Ishikawa (cell line): Measurements from ENCODE around the gene ST8SIA4.

GRCh38 chr5:95946288-95947213, 15.1 kb downstream of the ELL2 start:
- RRBS = no CpG with 5 or more reads among the region's 3 CpGs

DNA sequence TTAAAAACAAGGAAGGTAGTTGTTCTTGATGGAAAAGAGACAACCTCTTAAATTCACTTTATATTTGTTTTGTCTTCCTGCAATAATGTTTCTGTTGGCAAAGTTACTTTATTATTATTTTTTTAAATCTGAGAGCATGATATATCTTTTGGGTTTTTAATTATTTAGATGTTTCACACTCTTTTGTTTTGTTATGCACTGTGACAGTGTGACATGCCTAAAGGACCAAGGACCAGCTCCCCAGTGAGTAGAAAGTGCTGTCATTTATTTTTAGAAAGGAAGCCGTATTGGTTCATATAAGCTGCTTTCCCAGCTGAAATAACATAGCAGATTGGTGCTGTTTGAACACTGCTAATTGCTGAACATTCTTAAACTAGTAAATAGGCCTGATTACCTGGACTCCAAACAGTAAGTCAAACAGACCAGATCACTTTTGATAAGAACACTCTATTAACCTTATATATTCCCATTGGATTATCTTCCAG, 27.6 kb upstream of the ELL2 start:
- RRBS = no CpG with 5 or more reads among the region's 1 CpG

GRCh38 chr5:96122265-96122657, 160.6 kb upstream of the ELL2 start:
- RRBS = no CpG with 5 or more reads among the region's 3 CpGs

- RRBS = no CpG with 5 or more reads among the region's 1 CpG
Observed at GRCh38 chr5:96297128-96297686, 135.8 kb downstream of the PCSK1 start.

DNA sequence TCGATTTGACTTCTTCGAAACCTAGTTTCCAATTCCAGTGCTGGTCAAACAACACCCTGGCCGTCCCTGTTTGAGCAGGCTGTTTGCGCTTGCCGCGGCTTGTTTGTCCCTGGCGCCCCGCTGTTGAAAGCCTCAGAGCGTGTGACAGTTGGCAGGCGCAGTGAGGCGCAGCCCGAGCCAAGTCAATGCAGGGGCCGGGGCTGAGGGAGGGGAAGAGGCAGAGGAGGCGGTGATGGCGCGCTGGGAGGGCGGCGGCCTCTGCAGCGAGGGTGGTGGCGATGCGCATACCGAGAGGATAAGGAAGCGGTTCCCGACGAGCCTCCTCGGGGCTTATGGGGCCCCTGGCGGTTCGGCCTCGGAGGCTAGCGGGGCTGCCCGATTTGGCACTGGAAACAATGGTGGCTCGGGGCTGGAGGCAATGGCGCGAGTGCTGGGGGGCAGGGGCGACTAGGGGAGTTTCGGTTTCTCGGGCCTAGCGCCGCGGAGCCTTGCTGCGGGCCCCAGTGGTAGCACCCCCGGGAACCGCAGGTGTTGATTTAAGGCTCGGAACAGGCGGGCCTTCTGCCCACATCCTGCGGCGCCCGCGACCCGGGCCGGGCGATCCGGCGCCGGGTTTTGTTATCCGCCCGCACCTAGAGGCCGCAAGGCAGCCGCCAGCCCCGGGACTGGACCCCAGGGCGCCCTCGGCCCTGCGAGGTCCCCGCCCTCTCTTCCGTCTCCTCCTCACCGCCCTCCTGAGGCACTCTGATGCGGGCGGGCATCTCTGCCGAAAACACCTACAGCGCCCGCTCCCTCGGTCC, 1.0 kb upstream of the LNPEP start:
- RRBS = 1% methylated on average over 14 of the region's 72 CpGs

DNA sequence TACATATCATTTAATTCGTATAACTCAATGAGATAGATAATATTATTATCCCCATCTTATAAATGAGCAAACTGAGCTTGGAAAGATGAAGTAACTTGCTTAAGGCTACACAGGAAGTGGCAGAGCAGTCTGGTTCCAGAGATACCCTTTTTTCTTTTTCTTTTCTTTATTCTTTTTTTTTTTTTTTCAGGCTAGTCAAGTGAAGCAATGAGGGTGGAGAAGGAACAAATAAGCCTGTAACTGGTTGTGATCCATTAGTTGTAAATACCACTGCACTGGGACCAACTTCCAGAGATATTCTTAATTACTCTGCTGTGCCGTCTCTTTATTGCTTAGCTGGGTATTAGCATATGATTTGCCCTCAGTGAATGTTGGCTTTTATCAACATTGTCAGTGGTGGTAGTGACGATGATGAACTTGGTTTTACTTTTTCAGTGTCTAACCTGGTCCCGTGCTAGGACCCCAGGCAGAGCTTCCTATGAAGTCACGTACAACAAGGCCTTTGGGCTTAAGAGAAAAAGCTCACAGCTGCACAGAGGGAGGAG, 26.7 kb downstream of the LNPEP start:
- RRBS = no CpG with 5 or more reads among the region's 5 CpGs

DNA sequence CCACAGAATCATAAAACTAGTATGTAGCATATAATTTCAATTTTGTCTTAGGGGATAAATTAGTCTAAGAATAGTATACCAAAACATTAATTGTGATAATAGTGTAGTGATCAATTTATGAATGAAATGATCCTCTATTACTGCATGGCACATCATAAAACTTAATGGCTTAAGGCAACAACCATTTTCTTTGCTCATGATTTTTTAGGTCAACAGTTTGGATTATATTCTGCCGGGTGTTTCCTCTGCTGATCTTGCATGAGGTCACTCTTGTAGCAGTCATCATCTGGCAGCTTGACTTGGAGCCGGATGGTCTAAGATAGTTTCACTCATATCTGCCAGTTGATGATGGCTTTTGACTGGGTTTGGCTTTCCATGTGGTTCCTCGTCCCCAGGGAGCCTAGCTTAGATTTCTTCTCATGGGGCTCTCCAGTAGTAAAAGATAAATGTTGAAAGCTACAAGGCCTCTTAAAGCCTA, 27.3 kb downstream of the LNPEP start:
- RRBS = 89% methylated on average over 2 of the region's 3 CpGs

GRCh38 chr5:97165627-97166292, 17.3 kb downstream of the RIOK2 start:
- RRBS = no CpG with 5 or more reads among the region's 3 CpGs

DNA sequence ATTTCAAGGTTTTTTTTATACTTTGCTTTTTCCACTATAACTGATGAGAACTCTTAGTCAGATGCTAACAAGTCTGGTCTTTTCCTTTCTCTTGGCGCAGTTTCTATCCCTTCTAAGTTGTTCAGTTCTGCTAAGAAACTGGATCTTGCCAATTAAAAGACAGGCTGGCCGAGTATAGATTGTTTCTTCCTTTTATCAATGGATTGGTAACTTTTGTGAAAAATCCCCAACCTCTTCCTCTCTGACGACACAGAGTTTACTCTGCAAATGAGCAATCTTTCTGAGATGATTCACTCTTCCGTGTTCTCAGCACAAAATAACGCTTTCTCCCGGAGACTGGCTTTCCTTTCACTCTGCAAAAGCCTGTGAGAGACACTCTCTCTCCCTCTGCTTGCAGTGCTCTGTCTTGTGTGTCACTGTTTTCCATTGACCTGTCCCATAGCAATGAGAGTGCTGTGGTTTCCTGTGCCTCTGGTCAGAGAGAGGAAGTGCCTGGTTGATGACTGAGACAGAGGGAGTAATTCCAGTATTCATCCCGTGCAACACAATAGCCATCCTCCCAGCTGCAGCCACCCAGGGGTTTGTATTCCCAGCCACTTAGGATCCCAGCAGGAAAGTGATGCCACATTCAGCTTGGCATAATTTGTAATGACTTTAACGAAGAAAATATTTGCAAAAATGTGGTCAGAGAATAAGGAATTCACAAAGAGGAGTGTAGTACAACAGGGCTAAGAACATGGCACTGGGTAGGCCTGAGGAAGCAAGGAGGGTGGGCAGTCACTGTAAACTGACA, 463.7 kb upstream of the RGMB start:
- RRBS = no CpG with 5 or more reads among the region's 8 CpGs

DNA sequence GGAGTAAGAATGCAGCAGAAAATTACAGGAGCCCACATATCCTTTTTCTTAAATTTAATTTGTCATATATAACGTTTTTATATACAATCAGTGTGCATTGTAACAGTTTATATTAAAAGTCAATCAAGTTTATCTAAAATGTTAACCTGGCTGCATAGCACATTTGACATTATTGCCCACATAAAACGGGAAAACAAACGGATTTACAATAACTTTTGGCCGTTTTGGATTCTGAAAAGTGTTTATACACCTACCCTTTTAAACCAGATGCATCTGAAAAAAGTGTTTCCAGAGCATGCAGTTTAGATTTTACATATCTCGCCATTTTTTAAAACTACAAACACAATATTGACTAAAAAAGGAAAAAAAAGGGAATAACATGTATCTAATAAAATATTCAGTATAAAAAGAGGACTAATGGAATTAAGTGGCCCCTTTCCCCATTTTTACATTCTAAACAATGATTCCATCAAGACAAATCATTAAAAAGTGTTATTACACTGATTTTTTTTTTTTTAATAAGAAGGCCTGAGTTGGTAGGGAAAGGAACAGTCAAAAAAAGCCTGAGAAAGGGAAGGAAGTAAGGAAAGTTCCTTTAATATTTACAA, 73.5 kb downstream of the CHD1 start:
- RRBS = no CpG with 5 or more reads among the region's 5 CpGs

GRCh38 chr5:98930090-98930398, 1.2 kb upstream of the CHD1 start:
- RRBS = no CpG with 5 or more reads among the region's 9 CpGs

DNA sequence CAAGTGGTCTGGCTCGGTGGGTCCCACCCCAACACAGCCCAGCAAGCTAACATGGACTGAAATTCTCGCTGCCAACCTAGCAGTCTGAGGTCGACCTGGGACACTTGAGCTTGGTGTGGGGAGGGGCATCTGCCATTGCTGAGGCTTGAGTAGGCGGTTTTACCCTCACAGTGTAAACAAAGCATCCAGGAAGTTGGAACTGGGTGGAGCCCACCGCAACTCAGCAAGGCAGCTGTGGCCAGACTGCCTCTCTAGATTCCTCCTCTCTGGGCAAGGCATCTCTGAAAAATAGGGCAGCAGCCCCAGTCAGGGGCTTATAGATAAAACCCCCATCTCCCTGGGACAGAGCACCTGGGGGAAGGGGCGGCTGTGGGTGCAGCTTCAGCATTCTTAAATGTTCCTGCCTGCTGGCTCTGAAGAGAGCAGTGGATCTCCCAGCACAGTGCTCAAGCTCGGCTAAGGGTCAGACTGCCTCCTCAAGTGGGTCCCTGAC, 109.0 kb upstream of the CHD1 start:
- RRBS = no CpG with 5 or more reads among the region's 7 CpGs

- RRBS = no CpG with 5 or more reads among the region's 3 CpGs
Observed at GRCh38 chr5:100827155-100828002, 75.7 kb downstream of the ST8SIA4 start.

DNA sequence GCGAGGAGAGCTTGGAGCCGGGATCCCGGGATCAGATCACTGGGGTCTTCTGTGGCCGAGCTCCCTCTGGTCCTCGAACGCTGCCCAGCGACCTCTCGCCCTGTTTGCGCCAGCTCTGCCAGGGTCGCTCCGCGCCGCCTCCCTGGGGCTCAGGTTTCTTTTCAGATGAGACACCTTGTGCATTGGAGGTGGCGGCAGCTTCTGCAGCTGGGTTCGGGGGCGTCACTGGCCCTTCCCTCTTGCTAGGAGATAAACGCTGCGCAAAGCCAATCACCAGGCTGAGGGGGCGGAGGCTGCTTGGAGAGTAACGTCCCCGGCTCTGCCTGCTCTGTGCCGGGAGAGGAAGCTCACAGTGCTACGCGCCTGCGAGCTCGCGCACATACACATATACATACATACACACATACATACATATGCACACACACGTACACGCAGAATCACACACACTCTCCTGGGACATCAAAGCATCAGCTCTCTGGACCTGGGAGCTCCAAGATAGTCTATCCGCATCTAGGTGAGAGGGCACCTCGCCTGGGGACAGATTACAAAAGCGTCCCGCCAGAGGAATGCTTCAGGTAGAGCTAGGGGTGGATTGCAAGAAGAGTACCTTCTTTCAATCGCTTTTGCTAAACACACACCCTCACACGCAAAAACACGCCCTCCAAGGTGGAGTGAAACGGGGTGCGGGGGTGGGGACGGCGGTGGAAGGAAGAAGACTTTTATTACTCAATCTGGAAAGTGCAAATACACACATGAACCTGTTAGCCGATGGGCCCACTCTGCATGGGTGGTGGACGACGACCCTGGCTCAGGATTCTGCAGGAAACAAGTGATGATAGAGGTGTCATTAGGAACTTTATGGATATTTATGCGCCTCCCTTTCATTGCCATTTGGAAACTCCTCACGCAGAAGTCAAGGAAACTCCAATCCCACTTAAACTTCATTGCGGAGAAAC, at the start of gene ST8SIA4:
Gene ST8SIA4, minus strand, starts transcription at position 224 of the 956 bp plus-strand sequence.
- RRBS = no CpG with 5 or more reads among the region's 46 CpGs

GRCh38 chr5:102130860-102131370, 165.2 kb downstream of the SLCO4C1 start:
- RRBS = no CpG with 5 or more reads among the region's 3 CpGs

GRCh38 chr5:102755424-102755740, 277 bp downstream of the PAM start:
- RRBS = no CpG with 5 or more reads among the region's 13 CpGs

DNA sequence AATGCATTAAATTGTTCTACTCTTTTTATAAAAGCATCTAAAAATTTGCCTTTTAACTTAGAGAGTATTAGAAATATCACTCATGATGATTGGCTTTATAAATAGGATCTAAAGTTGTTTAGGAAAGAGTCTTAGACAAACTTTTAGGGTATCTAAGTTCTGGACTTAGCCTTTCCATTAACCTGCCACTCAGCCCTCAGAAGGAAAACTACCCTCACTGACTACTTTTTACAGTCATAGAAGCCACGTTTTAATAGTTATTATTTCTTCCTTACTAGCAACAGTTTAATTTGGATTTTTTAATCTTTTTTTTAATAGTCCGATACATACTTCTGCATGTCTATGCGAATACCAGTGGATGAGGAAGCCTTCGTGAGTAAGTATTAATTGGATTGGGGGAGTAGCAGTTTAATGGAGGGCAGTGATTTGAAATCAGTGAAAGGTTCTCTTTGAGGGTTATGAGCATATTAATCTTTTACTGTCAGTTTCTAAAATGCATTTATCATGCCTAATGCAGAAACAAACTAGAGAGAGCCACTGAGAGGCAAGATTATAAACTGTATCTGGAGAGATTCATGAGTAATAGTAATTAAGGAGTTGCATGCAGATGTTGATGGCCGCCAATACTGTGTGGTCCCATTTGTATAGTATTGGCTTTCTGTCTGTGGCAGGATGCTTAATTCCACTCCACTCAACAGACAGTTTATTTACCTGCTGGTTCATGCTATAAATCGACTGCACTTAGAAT, 146.1 kb downstream of the PAM start:
- RRBS = no CpG with 5 or more reads among the region's 6 CpGs

- RRBS = no CpG with 5 or more reads among the region's 1 CpG
Observed at GRCh38 chr5:105138879-105139078, 1576.2 kb upstream of the NUDT12 start.

DNA sequence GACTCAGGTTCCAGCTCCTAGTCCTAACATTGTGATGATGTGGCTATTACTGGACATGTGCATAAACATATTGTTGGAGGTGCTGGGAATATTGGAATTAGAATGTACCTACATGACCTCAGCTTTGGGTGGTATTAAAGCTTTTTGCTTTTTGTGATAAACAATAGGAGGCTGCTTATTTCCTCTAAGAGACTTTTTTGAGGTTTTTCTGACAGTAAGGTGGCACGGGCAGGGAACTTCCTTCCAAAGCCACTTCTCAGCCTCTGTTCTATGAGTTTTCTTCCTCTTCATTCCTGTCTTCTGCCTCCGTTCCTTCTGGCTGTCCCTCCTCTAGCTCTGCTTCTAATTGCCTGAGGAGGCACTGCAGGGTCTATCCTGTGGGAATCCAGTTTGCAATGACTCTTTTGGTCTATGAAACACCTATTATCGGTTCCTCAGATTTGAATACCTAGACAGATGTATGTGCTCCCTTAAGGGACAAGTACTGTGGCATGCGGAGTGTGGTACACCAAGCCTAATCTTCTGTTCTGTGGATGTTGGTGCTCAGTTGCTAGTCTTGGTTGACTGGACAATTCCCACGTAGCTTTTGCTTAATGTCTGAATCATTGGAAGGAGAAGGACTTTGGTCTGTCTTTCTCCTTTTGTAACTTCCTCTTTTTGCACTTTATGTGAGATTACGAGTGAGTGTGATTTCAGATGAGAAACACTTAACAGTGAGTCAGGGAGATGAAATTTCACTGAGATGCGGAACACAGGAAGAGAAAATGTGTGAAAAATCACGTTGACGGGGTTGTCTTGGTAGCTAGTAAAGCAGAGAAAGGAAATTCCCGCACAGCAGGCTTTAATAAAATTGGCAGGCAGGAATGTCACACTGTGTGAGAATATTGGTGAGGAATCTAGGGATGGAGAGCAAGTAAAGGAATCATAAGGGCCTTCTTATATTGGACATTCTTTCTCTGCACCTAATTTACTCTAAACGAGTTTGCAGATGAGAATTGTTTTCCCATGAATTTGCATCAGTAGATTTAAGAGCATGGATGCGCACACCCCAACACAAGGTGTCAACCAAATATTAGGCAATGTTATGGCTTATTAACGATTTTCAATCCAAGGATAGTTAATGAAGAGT, 305.2 kb downstream of the EFNA5 start:
- RRBS = no CpG with 5 or more reads among the region's 13 CpGs